Occipital lobe (tissue), 2 donors: ENCODE data around the genes CCNDBP1, TGM7, MFAP1, FRMD5 and PATL2.

DNA sequence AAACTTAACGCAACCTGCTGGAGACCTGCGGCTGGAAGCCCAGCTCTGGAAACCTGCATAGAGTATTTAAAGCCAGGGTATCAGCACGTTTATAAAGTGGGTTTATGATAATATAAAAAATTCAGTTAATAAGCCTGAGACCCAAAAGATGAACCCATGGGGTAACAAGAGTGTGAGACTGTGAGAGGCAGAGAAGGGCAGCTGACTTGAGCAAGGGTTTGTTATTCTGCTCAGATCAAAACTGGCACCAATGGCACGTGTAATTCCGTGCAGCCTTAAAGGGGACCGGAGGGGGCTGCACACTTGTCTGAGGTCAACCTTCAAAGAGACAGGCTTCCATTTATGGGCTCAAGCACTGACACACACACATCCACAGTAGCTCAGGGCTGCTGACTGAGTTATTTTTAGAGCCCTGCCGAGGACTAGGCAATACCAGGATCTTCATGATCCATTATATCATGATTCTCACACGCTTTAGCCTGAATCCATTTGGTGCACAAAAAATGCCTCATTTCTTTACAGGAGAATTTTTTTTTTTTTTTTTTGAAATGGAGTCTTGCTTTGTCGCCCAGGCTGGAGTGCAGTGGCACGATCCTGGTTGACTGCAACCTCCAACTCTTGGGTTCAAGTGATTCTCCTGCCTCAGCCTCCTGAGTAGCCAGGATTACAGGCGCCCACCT, 20.5 kb upstream of the SPTBN5 start:
- RAMPAGE, long total RNA, result no peak

DNA sequence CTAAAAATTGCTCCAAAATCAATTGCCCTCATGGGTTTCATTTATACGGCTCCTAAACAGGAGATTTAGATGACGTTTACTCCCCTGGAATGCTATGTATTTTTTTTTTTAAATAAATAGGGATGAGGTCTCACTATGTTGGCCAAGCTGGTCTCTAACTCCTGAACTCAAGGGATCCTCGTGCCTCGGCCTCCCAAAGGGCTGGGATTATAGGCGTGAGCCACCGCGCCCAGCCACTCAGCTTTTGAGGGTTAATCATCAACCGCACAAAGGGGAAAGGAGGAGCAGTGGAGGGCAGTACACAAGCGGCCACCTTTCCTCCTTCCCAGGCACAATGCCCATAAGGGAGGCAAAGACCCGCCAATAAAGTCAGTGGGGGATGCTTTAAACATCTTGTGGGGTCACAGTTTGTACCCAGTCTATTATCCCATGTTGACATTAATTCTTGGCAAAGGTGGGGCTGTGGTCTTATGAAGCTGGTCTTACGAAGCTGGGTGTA, 32.4 kb downstream of the EHD4 start:
- RAMPAGE, long total RNA, result no peak

DNA sequence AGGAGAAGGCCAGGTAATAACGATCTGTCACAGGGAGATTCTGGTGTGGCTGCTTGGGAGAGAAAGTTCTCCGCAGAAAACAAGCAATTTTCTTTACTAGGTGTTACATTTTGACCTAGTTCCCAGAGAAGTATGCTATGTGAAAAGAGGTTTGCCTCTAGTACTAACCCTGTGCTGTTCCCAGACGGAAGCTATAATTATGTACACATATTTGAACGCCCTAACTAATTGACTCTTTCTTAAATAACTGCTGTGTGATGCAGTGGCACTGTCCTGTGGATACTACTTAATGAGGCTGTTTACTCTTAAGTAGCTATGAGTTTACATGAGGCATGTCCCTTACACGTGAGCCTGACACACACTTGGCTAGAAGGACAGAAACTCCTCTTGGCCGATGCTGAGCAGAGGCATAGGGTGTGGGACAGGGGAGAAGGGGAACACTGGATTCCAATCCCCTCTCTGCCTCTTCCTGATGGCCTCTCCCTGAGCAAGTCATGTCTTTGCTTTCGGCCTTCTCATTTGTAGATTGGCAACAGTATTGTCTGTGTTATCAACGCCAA, 21.9 kb downstream of the EHD4 start:
- RAMPAGE, long total RNA, result no peak

DNA sequence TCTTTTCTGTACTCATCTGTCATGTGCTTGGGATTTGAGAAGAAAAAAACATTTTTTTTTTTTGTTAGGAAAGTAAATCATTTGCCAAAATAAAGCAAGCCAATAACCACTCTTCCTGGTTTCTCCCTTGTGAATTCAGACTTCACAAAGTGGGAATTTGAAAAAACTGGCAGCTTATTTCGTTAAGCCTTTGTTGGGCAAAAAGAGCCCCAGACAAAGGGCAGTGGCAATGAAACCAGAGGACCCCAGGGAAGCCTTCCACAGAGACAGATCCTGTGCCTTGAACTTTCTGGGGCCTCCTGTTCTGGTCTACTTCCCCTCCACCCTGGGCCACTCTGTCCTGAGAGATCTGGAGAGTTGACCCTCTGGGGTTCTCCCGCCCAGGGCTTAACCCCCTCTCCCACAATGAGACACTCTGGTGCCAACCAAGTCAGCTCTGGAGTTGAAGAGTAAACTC, 20.9 kb downstream of the EHD4 start:
- RAMPAGE, long total RNA, result no peak

DNA sequence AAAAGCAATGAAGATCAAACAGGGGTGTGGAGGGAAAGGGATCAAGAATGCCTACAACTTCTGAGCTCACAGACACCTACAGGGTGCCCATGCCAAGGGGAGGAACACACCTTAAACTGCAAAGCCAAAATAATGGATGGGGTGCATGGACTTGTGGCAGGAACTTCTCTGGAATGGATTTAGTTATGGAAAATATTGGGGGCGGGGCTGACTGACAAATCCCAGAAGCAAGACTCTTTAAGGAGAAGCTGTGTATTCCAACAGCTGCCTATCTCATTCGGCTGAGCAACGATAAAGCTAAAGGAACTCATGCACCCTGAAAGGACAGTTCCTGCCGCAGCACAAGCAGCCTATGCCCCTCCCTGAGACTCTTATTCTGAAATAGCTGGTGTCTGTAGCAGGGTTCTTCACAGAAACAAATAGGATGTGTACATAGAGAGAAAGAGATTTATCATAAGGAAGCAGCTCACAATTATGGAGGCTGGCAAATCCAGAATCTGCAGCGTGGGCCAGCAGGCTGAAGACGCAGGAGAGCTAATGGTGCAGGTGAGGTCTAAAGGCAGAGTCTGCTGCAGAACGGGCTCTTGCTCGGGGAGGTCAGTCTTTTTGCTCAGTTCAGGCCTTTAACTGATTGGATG, 24.5 kb upstream of the PLA2G4D start:
- RAMPAGE, long total RNA, result no peak

DNA sequence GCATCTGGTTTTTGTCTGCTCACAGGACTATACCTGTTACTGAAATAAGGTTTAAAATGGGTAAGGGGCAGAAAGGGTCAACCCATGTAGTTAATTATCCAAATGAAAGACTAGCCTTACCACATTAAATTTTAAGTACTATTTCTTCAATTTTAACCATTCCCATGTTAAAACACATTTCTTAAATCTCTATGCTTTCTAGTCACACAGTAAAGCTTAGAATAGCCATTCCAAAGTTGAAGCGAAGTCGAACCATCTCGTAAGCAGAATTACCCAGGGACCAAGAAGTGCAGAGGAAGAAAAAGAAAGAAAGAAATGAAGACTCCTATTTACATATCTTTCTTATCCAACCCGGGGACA, 465 bp upstream of the GANC start:
- RAMPAGE, long total RNA, result no peak

DNA sequence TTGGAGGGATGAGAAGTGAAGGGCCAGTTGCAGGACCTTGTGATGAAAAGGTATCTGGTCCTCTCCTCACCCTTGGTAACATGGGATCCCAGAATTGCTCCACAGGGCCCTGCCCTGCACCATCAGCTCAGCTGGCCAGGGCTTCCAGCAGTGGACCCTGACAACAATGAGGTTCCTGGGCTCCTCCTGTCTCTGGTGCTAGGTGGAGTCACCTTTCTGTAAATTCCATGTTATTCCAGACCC, 5.5 kb downstream of the CAPN3 start:
- RAMPAGE, long total RNA, result no peak

GRCh38 chr15:42450665-42451853, 39.9 kb downstream of the ZNF106 start:
- RAMPAGE, long total RNA, result no peak

DNA sequence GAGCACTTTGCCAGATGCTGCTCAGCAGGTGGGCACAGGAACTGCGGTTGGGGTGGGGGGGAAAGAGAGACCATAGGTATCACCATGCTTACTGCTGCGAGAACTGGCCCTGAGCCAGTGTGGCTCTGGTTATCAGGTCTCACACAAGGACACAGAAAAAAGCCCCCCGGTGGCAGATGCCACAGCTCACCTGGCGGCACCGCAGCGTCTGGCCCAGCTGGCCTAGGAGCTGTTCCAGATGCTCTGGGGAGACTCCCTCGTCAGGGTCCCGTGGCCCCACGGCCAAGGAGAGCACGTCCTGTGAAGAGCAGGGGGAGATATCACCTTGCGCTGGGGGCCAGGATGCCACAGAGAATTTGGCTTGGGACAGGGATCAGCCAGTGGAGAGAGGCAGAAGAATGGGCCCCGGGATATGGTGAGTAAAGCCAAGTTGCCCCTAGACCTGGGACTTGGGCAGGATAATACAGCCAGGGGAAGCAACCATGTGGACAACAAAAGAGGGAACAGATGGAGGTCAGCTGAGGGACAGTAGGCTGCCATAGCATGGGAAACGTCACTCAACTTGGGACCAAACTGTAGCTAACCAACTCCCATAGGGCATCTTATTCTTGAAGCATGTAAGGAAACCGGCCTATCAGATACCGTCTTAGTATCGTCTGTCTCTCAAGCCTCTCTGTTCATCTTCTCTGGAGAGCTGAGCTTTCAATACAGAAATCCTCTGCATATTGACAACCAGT, 10.6 kb downstream of the CDAN1 start:
- RAMPAGE, long total RNA, result no peak

DNA sequence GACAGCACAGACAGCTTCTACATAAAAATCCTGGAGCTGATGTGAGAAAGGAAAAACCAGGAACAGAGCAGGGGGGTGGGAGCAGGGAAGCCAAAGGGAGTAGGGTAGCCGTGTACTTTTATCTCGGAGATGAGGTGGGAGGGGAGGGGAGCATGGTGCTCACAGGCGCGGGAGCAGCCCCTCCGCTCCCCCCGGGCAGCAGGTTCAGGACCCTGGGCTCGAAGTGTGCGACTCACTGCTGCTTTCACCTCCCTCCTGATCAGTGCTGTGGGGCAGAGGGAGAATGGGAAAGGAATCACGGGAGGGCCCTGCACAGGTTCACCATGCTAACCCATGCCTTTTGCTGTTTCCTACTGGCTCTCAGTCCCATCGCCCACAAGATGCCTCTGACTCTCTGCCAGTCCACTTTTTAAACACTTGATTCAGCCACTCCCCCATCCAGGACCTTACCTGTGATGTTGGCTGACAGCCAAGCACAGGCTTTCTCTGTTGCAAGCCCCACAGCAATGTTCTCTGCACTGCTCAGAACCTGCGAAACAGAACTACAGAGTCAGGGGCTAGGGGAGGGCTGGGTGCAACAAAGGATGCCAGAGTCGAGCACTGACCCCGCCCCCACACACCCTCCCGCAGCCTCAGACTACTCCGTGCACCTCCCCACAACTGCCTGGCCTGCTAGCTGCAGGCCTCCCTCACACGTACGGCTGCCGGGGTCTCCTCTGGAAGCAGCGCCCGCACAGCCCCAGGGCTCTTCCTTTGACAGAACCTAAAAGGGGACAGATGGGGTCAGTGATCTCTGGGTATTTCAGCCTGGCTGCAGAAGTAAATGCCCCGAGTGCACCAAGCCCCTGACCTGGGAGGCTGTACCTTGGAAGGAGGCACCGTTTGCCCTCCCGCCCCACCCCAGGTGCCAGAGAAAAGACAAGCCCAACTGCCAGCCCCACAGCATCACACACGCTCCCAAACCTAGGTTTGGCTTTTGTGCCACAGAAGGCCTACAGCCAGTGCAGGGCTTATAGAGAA, 9.1 kb downstream of the CDAN1 start:
- RAMPAGE, long total RNA, result no peak

GRCh38 chr15:43127640-43128267, 5.6 kb upstream of the TMEM62 start:
- RAMPAGE, long total RNA, result no peak

DNA sequence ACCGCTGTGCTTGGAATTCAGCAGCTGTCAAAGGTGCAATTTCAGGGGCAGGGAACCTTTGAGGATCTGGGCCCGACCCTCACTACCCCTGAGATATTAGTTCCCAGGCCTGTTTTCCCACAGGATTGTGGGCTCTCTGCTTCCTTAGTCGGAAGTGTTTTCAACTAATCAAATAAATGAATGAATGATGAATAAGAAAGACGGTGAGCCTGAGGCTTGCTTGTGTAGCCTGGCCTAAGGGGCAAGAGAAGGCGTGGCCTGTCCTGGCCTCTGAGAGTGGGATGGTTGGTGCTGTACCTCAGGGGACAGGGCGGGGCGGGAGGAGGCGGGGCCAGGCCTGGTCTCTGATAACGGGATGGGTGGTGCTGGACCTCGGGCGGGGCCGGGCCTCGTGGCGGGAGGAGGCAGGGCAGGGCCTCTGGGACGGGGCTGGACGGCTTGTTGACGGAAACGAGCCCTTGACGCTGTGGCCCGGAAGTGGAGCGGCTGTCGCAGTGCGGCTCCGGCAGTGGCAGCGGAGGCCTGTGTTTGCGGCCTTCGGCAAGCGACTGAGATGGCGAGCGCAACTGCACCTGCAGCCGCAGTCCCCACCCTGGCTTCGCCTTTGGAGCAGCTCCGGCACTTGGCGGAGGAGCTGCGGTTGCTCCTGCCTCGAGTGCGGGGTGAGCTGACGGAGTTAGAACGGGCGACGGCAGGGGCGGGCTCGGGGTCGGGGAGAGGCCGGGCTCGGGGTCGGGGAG, at the start of gene CCNDBP1:
Gene CCNDBP1 (plus strand): TSS at position 458 of the 740 bp plus-strand sequence.
- RAMPAGE, long total RNA, result no peak

- RAMPAGE, long total RNA, result no peak
Observed at GRCh38 chr15:43190777-43191209, 5.6 kb downstream of the CCNDBP1 start.

- RAMPAGE, long total RNA, result no peak
Observed at GRCh38 chr15:43238163-43238530, 17.3 kb upstream of the EPB42 start.

DNA sequence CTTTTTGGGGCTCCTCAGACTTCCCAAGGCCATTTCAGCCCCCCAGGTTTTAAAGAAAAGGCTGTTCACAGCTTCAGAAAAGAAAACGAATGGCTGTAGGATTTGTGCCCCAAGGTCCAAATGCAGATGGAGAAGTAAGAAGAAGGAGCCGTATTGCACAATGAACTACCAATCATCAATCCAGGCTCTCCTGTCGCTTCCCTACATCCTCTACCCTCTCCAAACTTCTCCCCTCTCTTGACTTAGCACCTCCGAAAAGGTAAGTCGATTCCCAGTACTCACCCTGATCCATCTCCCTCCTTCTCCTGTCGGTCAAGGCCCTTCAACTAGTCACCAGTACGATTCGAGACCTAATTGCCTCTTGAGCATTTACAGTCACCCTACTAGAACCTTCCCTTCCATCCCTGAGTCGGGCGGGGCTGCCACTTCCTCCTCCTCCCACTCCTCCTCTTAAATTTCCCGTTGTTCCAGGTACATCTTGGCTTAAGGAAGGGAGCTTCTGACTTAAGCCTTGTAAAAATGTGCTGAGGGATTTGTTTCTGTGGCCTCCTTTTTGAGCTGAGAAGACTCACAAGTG, at the start of gene TGM7:
Gene TGM7 (minus strand): TSS at position 297 of the 577 bp plus-strand sequence.
- RAMPAGE, long total RNA, result no peak

DNA sequence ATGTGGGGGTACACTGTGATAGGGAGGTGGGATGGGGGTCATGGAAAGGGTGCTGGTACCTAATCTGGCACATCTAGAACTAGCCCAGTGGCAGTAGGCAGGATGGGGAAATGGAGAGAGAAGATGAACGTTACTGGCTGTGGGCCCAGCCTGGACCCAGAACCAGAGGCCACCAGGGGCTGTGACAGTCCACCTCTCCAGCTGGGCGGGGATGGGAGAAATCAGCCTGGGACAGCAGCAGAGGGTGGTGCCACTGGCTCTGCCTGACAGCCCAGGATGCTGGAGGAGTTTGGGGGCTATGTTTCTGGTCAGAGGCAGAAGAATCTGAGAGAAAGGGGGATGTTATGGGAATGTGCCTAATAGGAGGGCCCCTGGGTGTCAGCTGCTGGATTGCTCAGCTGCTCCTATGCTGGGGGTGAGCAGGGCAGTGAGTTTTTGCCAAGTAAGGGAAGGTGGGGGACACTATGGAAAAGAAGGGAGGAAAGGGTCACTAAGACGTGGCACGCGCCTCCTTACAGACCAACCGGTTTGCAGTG, 387 bp downstream of the MAP1A start:
- RAMPAGE, long total RNA, result no peak

- RAMPAGE, long total RNA, result start-site peak on the minus strand at chr15:43824660-43824709, 717 and 404 reads in 2 replicates
Observed at GRCh38 chr15:43824020-43825052, at the start of gene MFAP1. Gene MFAP1 (minus strand): TSS chr15:43824690.

GRCh38 chr15:44194933-44195903, at the start of gene FRMD5:
Gene FRMD5 (minus strand): TSS chr15:44195271.
- RAMPAGE, long total RNA, result no peak

GRCh38 chr15:44251921-44252120, 36.7 kb upstream of the GOLM2 start:
- RAMPAGE, long total RNA, result no peak

- RAMPAGE, long total RNA, result no peak
Observed at GRCh38 chr15:44710636-44711467, at the start of gene PATL2. Gene PATL2 (minus strand): TSS chr15:44711323.